Zone of skin (tissue), 1 donor: Measurements from ENCODE around the gene AGBL3.

- RRBS, result no CpG with 5 or more reads among the region's 15 CpGs
These were observed 79.7 kb upstream of the PODXL start for GRCh38 chr7:131636053-131636523.

- RRBS, result no CpG with 5 or more reads among the region's 8 CpGs
These were observed 392.2 kb upstream of the PODXL start for GRCh38 chr7:131948453-131949244.

GRCh38 chr7:132251176-132251710 is 325.0 kb downstream of the PLXNA4 start:
- RRBS, result no CpG with 5 or more reads among the region's 6 CpGs

DNA sequence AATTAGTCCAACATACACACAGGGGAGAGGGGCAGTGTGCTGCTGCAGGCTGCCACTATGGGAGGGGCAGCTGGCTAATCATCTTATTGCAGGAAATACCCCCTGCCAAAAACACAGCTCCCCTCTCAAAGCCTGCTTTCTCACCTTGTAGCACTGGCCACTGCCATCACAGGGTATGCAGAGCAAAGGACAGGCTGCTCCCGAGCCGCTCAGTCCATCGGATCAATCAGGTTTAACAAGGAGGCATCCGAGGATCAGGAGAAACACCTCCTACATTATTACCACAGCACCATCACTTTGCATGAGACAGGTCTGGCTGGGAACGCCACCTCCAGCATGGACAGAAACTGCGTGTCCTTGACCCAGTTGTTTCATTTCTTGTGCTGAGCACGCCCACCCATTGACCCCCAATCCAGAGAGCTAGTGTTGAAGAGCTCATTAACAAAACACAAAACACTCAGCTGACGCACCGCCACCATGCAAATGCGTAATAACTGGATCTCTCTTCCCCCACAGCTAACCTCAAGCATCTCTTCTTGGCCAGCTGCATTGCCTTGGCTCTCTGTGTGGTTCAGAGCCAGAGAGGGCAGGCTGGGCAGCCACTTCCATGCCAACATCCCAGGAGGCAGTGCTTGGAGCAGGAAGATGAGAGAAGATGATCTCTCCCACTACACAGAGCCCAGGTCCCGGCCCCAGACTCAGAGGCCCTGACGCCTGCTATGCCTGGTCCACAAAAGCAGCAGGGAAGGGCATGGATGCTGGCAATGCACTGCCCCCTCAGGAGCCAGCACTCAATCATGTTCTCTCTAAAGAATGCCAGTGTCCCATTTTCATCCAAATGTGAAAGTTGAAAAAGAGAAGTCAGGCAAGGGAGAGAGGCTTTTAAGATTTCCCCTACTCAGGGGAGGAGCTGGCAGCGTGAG is 173.5 kb downstream of the PLXNA4 start:
- RRBS, result no CpG with 5 or more reads among the region's 13 CpGs

DNA sequence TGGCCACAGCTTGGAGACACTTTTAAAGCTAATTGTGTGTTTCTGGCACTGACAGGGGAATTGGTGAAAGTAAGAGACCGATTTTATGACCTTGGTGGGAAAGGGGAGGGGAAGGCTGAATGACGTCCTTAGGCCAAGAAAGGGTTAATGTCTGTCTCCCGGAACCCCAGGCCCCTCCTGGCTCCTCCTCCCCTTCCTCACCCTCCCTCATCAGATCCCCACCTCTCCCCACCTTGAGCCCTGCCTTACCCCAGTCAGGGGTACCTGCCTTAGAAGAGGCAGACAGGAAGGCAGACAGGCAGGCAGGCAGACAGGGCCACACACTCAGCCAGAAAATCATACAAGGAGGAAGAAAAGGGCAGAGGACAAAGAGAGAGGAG is 151.0 kb downstream of the PLXNA4 start:
- RRBS, result no CpG with 5 or more reads among the region's 3 CpGs

GRCh38 chr7:132451219-132451594 is 125.1 kb downstream of the PLXNA4 start:
- RRBS, result no CpG with 5 or more reads among the region's 4 CpGs

DNA sequence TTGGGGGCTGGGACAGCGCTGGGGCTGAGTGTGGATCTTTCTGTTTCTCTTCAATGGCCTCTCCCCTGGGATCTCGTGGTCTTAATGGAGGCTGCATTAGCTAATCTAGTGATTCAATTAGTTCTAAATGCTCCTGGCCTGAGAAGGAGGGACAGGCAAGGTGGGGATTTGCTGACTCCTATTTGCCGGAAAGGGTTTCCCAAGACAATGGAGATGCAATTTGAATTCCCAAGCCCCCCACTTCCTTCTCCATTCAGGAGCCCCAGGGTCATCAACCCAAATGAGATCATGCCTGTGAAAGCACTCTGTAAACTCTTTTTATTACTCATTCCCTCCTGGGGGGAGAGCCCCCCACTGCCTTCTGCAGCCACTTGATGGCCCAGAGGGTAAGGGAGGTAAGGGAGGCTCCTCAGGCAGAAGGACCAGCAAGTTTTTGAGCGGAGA is 111.8 kb upstream of the PLXNA4 start:
- RRBS, result no CpG with 5 or more reads among the region's 4 CpGs

DNA sequence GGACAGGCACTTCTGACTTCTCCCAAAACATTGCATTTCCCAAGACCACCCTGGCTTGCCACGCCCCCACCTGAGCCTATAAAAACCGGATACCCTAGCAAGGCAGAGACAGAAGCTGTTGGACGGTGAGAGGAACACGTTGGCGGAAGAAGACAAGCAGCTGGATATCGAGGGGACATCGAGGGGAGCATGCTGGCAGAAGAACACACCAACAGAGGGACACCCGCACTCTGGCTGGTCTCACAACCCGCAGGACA is 157.7 kb upstream of the PLXNA4 start:
- RRBS, result no CpG with 5 or more reads among the region's 9 CpGs

DNA sequence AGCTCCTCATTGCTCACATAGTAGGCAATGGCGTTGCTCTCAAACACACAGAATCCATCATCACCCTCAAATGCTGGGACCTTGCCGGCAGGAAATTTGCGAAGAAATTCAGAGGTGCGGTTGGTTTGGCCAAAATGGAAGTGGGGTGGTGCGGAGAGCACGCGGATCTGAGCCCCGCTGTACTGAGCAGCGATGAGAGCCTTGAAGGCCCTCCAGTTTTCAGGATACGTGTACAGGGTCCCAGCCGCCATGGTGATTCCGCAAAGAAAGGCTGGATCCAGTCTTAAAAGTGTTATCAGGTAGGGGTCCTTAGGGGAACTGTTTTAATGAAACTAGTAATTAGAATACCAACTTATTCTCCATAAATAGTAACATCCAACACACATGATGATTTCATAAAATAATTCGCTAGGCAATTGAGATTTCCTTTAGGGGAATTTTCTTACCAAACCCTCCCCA is 46.2 kb downstream of the CHCHD3 start:
- RRBS, result no CpG with 5 or more reads among the region's 13 CpGs

DNA sequence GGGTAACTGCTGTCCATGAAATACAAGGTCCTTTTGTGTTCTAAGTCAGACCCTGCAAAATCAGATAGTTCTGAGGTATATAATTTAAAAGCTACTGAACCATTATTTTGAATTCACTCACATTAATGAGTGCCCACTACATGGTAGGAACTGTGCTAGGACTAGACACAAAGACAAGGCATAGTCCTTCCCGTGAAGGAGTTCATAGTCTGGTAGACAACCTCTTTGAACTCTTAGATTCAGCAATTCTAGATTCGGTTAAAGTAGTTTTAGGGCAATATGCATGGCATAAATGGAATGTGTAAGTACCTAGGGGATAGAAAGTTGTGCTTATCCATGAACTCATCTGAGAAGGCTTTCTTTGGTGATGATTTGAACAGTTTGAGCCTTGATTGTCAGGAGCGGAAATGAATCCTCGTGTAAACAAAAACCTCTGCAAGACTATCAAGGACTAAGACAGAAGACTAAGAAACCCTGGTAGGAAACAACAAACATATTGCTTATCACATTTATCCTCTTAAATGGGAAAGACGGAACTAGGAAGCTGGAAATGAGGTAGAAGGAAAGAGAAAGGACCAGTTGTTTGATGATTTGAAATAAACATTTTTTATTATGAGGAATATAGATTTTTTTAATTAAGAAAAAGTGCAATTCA is 359.3 kb upstream of the LRGUK start:
- RRBS, result no CpG with 5 or more reads among the region's 5 CpGs

DNA sequence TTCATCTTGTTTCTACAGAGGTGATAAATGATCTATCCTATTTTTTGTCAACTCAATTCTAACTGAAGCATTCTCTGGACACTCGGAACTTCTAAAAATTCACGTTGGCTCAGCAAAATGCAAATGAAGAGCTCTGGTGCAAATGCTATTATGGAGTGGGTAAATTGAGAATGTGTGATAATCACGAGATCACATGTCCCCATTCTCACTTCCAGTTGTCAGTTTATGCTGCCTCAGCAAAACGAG is 29.5 kb downstream of the AKR1B1 start:
- RRBS, result no CpG with 5 or more reads among the region's 4 CpGs

DNA sequence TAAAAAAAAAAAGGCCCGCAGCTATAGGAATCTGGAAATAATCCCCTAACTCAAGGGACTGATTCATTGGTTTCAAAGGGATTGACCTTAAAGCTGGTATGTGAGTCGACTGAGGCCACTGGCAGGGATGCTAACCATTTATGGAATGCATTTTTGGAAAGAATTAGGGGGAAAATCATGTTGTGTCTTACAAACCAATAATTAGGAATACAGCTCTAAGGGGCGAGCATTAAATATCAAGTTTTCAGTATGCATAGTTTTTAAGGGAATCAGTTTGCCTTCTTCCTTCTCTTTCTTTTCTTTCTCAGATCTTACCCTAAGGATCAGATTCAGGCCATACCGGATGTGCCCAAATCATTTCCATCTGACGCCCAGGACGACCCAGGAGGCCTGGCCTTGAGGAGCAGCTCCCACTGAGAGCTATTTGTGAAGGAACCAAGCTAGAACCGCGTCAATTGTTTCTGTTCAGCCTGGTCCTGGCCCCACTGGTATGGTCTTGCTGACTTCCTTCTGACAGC is 48.7 kb downstream of the BPGM start:
- RRBS, result no CpG with 5 or more reads among the region's 8 CpGs

GRCh38 chr7:134742058-134743349 is 36.9 kb upstream of the CALD1 start:
- RRBS, result no CpG with 5 or more reads among the region's 6 CpGs

DNA sequence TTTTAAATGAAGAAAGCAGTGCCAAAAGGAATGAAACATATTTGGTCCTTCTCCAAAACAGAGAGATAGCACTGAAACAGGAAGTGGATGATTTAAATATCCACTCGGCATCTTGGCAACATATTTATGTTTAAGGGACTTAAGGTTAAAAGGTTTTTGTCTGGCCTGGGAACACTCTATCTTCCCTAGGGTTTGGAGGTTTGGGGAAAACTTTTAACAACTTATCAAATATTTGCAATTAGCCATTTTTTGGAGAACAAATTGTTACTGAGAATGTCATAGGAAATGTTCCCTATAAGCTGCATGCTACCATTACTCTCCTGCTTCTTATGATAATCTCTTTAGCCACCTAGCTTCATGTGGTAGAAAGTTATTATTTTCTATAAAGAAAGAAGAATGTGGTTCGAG is 32.5 kb downstream of the CALD1 start:
- RRBS, result no CpG with 5 or more reads among the region's 2 CpGs

DNA sequence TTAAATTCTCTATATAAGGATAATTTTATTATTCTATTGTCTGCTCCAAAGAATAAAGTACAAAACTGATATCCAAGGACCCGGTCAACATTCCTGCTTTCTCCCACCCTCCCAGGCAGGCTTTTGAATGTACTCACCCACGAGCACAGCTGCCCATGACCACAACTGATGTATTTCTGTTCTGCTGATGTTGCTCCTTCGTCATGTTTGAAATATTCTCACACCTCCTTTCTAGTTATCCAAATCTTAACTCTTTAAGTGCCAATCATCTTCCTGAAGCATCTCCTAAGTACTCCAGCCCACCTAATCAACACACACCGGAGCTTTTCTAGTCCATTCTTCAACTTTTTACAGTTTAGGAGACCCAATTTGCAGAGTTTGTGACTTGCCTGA is 46.7 kb downstream of the CALD1 start:
- RRBS, result no CpG with 5 or more reads among the region's 4 CpGs

DNA sequence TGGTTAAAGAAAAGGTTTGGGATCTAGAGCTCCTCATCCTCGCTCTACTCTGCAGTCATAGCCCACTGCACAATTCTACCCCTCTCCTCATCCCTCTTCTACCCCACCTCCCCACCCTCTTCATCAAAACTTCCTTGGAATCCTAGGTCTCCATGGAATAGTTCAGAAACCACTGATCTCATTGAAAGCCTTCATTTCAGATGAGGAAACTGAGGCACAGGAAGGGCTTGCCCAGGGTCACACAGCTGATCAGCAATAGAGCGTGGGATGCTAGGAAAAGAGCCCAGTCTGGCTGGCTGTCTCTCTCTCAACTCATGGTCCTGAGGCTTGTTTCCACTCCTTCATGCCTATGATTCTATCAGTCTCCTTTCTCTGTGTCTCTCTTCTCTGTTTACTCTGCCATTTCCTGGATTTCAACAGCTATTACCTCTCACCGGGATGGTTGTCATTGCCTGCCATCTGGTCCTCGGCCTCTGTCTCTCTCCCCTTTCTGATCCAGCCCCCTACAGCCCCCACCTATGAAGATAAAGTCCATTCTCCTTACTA is 93.5 kb upstream of the AGBL3 start:
- RRBS, result no CpG with 5 or more reads among the region's 4 CpGs

DNA sequence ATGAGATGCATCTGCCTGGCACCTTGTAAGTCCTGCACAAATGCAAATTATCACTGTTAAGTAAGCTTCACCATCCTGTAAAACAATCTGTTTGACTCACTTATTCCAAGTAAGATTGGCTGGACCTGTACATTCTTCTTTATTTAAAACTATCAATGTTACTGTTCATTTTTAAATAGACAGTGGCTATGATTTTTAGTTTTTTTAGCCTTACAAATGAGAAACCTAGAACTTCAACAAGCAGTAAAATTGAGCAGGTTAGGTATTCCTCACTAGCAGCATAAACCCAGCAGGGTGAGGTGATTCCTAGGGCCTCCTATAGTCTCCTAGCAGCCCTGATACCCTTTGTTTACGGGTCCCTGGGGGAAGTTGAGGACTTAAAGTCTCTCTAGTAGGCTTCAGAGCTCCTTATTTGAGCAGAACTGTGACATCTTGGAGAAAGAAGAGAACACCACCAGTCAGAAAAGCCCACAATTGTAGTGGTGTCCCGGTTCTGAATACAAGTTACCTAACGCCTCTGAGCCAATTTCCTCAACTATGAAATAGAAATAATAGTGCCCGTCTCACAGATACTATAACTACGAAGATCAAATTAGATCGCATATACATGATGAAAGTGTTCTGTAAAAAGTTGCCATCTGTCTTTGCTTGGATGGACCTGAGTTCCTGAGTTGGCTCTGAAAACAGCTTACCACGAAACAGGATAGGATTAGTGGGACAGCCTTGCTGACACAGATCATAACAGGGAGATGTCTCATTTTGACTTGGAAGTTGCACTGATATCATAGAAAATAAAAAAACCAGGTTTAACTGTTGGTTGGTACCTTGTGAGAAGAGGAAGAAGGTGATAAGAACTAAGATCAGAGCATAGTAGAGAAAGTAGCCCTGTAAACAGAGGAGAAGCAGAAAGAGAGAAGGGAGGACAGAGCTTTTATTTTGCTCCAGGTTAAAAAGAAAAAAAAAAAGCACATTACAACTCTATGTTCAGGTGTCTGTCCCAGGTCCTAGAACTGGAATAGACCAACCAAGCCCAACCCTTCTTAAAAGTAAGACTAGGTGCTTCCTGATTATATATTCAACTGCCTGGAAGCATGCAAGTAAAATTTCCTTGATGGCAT is 79.5 kb upstream of the AGBL3 start:
- RRBS, result no CpG with 5 or more reads among the region's 7 CpGs

DNA sequence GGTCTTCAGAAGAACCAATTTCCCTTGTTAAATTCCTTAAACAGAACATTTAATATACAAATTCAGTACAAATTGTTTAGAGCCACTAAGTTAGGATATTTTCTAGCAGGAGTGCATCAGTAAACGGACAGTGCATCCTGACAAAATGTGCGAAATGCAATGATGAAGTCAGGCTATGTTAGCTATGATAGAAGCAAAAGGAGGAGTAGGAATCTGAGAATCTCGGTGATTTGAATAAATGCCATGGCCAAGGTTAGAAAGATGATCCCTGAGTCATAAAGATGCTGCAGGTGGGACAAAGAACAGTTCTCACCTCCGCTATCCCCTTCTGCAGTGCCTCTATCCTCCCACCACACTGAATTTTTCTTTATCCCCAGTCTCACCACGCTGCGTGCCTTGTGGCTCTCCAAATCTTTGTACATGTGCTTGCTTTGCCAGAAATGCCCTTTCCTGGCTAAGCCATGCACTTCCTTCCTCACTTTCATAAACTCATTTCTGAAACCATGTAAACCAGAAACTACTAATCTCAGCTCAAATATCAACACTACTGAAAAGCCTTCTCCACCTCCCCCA is 31.8 kb upstream of the AGBL3 start:
- RRBS, result no CpG with 5 or more reads among the region's 6 CpGs

DNA sequence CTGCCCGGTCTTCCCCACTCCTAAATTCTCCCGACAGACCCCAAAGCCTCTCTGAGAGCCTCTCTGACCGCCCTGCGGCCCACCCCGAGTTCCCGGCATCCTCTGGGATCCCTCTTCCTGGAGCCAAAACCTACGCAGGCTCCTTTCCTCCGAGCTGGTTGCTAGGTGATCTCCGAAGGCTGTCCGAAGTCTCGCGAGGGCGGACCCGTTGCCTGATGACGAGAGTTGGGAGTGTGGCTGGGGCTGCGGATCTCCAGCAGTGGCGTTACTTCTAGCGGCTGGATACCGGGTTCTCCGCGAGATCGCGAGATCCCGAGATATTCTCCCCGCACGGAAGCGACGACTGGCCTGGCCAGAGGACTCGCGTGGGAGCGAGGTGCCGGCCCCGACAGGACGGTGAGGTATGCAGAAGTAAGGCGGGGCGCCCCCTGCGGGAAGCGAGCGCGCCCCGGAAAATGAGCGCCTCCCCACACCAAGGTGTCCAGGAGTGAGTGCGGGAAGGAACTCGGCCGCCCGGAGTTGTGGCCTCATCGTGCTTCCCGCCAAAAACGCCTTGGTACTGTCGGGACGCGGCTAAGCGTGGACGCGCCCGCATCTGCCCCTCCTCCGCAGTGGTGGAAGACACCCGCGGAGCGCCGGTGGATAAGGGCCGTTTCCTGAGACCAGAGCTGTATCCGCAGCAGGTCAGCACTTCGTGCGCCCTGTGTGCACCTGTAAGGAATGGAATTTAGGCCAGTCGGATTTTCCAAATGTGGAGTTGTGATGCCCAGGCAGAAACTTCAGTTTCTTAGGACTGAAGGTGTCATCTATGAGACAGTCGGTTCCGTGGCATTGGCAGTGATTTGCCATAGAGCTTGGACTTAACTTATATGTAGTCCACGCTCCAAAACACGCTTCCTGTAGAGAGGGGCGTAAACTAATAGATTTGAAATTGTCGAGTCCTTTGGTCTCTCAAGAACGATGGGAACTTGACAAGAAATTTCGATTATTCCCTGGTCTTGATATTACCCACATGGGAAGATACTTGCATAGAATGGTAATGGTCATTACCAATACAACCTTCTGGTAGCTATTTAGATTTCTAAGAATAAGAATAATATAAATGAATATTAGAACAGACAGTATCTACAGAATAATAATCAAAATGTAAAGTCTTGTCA is at the start of gene AGBL3:
TSS of gene AGBL3 (plus strand) at position 208 of the 1,160 bp plus-strand sequence.
- RRBS, result 1% methylated on average over 31 of the region's 74 CpGs

GRCh38 chr7:135160033-135160806 is 10.3 kb downstream of the CYREN start:
- RRBS, result no CpG with 5 or more reads among the region's 5 CpGs